Daoy (cell line): ENCODE data around the genes AP5S1 and CDS2.

- RAMPAGE, long total RNA, result no peak
Measured at GRCh38 chr20:3420162-3420858, 12.8 kb upstream of the DNAAF9 start.

GRCh38 chr20:3522953-3523497 lies 52.2 kb downstream of the ATRN start:
- RAMPAGE, long total RNA, result no peak

GRCh38 chr20:3649710-3650165 lies 13.5 kb downstream of the GFRA4 start:
- RAMPAGE, long total RNA, result no peak

GRCh38 chr20:3699203-3699569 lies 13.2 kb downstream of the SIGLEC1 start:
- RAMPAGE, long total RNA, result no peak

DNA sequence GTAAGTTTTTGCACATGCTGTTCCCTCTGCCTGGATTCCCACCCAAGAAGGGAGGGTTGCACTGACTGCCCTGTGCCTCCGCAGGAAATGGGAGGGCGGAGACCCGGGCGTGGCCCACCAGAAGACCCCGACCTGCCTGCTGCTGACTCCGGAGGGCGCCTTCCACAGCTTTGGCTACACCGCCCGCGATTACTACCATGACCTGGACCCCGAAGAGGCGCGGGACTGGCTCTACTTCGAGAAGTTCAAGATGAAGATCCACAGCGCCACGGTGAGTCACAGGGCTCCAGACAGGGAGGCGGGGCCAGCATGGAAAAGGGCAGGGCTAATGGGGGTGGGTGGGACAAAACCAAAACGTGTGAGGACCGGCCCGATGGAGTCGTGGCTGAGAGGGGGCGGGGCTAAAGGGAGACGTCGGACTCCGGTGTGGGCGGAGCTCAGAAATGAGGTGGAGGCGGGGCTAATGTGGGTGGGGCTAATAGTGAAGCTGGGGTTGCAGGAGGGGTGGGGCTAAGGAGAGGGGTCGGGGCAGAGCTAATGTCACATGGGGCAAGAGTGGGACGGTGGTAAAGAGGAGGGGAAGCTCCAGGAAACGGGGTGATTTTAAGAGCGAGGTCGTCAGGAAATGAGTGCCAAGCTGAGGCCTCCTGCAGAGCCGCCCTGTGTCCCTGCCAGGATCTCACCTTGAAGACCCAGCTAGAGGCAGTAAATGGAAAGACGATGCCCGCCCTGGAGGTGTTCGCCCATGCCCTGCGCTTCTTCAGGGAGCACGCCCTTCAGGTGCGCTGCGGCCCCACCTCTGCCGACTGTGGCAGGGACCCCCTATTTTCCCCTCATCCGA lies 12.6 kb downstream of the HSPA12B start:
- RAMPAGE, long total RNA, result no peak

DNA sequence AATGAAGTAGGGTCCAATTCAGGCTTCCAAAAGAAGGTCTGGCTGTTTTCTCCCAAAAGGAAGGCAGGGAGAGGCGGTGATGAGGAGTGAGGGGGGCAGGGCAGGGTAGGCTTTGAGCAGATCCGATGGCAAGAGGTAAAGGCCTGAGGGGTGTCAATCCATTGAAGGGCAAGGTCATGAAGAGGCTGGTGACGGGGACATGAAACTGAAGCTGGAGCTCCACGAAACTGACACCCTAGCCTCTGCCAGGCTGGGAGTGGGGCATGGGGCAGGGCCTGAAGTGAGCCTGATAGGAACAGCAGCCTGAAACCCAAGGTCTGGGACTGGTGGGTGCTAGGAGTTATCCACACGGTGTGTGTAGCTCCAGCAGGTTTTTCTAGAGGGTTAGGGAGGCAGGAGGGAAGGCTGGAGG lies 12.8 kb downstream of the ADISSP start:
- RAMPAGE, long total RNA, result no peak

DNA sequence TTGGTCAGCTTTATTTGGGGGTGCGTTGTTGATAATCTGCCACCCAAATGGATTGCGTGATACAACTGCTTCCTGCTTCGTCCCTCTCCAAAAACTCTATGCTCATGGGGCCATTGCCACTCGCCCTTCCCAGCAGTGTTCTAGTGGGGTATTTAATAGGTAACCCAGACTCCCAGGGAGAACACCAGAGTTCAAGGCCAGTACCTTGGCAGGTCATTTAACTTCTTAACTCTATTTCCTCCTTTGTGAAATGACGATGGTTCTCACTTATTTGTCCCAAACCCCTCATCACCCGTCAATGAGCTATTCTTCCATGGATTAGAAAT lies 467 bp upstream of the SPEF1 start:
- RAMPAGE, long total RNA, result no peak

DNA sequence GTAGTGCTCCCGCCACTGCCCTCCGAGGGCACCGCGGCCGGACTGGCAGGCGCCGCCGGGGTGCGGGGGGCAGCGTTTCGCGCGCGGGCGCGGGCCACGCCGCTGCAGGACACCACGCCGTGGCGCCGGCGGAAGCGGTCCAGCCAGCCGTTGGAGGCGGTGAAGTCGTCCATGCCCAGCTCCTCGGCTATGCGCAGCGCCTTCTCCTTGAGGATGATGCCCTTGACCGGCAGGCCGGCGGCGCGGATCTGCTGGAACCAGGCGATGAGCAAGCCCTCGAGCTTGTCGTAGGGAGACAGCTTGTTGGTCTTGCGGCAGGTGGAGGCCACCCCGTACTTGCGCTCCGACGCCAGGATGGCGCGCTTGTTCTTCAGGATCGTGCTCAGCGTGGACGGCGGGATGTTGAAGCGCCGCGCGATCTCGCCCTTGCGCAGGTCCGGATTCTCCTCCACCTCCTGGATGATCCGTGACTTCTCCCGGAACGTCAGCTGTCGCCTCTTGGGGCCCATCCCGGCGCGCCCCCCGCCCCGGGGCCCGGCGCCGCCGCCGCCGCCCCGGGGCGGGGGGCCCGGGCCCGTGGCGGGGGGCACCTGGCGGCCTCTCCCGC lies 462 bp downstream of the CENPB start:
- RAMPAGE, long total RNA, result no peak

- RAMPAGE, long total RNA, result no peak
Measured at GRCh38 chr20:3795441-3796011, 584 bp upstream of the CDC25B start.

- RAMPAGE, long total RNA, result no peak
Measured at GRCh38 chr20:3811400-3812350, 8.7 kb upstream of the AP5S1 start.

DNA sequence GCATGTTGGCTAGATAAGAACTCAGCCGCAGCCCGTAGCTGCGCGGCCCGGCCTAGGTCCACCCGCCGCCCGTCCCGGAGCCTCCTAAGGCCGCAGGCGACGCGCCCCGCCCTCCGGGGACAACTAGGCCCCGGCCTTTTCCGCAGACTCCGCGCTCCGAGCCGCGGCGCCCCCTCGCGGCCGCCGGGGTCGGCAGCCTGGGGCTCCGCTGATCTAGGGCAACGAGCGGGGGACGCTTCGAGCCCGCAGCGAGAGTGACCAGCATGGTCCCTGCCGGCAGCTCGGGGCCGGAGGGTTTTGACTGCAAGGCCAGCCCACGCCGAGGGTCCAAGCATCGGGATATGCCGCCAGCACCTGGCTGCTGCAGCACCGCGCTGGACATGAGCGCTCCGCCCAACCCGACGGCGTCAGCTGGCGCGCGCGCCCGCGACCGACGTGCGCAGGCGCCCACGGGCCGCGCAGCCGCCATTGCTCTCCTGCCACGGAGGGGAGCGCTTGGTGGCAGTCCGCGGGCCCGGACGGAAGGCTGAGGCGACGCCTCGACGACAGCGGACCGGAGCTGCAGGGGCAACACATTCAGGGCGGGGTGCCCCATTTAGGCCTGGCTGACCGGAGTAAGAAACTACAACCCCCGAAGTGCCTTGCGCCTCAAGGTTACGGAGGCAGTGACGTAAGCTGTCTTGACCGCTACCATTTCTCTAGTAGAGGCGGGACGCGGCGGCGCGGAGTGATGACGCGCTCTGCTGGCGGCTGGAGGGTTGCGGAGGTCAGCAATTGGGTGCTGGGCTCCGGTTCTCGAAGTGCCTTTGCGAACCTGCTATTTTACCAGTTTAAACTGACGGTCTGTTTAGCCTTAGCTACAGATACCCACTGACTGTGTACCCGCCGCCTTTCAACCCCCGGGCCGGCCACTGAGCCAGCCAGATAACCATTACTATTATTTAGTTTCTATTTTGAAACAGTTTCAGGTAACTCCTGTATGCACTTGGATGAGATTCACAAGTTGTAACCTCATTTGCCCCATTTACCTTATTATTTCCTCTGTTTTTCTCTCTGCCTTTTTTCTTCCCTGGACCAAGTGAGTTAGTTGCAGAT lies at the start of gene AP5S1:
Gene AP5S1, plus strand, starts transcription at position 459 of the 1,095 bp plus-strand sequence.
- RAMPAGE, long total RNA, result no peak

DNA sequence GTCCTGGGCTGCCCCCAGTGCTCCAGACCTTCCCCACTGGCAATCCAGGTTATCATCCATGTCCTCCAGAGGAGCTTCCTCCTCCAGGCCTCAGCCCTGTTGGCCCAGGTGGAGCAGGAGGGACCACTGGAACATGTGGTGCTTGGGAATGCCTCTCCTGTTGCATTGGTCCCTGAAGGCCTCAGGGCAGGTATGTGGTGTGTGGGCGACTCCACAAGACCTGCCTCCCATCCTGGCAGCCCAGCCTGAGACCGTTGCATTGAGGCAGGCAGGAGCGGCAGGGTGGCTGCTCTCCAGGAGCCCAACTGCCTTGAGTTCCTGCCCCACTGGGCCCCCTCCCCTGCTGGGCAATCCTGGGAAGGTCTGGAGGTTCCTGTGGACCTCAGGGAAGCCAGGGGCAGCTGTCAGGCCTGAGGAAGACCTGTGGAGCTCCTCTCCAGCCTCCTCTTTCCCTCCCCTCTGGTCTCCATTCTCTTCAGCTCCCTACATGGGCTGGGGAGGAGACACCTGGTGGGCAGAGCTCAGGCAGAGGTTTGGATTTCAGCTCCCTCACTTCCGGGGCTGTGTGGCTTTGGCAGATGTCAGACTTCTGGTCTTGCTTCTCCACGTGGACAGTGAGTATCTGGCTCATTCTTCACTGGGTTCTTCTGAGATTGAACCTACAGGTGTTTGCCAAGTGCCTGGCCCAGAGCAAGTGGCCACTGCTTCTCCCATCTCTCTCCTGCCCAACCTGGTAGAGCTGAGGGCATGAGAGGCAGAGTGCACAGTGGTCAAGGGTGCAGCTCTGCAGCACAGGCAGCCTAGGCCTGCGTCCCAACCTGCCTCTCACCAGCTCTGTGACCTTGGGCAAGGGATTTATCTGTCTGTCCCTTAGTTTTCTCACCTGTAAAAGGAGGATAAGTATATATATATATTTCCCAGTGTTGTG lies 20.0 kb downstream of the MAVS start:
- RAMPAGE, long total RNA, result no peak

- RAMPAGE, long total RNA, result no peak
Measured at GRCh38 chr20:3986123-3986671, 29.2 kb downstream of the RNF24 start.

DNA sequence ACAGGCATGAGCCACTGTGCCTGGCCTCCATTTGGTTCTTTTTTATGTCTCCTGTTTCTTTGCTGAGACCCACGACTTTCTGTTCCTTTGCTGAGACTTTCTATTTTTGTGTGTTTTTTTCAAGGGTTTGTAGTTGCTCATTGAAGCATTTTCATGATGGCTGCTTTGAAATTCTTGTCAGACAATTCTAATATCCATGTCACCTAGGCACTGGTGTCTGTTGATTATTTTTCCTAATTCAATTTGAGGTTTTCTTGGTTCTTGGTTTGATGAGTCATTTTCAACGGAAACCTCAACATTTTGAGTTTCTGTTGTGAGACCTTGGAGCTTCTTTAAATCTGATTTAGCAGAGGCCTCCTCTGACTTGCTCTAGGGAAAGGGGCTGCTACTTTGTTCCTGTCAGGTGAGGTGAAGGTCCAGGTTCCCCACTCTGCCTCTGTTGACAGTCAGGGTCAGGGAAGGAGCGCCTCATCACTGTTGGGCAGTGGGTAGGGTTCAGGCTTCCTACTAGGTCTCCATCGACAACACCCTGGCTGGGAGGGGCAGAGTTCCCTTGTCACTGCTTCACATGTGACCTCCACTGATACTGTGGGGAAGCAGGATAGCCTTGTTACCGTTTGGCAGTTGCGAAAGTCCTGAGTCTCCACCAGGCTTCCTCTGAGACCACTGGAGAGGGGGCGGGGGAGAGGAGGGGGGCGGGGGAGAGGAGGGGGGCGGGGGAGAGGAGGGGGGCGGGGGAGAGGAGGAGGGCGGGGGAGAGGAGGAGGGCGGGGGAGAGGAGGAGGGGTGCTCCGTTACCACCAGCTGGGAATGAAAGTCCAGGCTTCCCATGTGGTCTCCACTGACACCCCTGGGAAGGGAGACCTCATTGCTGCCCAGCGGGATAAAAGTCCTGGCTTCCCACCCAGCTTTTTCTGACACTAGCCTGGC lies 66.0 kb upstream of the SMOX start:
- RAMPAGE, long total RNA, result no peak

DNA sequence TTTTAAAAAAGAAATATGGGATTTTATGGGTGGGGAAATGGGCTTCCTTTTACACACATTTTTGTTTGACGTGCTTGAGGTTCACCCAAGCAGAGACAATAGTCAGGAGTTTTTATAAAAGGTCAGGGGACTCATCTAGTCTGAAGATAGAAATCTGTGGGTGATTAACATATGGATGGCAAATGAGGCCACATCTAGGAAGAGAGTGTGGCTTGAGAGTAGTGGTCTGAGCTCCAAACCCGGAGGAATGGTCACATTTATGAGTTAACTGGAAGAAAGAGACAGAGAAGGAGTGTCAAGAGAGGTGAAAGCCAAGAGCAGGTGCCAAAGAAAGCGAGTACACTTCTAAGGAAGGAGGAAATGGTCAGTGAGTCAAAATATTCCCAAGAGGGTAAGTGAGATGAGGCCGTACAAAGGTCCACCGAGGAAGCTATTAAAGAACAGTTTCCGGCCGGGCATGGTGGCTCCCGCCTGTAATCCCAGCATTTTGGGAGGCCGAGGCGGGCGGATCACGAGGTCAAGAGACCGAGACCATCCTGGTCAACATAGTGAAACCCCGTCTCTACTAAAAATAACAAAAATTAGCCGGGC lies 28.8 kb upstream of the SMOX start:
- RAMPAGE, long total RNA, result no peak

GRCh38 chr20:4153236-4153651 lies 4.6 kb downstream of the SMOX start:
- RAMPAGE, long total RNA, result no peak

DNA sequence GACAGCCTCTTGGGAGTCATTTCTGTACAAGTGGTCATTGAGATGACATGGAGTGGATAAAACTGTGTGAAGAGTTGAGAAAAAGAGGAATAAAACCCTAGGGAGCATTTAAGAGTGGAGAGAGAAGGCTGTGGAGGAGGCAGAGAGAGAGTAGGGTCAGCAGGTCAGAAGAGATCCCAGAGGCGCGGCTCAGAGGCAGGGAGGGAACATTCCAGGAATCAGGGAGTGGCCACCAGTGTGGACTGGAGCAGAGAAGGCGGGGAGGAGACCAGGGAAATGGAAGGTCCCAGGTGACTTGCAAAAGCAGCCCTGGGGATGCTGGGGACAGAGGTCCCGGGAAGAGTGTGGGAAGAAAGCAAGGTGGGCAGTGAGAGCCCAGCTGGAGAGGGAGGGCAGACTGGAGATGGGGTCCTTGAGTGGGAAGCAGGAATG lies 31.6 kb downstream of the ADRA1D start:
- RAMPAGE, long total RNA, result no peak

GRCh38 chr20:4919162-4919893 lies 82.0 kb downstream of the SLC23A2 start:
- RAMPAGE, long total RNA, result no peak

GRCh38 chr20:5126644-5127410 lies at the start of gene CDS2:
Gene CDS2, plus strand, starts transcription at chr20:5127008.
- RAMPAGE, long total RNA, result no peak

DNA sequence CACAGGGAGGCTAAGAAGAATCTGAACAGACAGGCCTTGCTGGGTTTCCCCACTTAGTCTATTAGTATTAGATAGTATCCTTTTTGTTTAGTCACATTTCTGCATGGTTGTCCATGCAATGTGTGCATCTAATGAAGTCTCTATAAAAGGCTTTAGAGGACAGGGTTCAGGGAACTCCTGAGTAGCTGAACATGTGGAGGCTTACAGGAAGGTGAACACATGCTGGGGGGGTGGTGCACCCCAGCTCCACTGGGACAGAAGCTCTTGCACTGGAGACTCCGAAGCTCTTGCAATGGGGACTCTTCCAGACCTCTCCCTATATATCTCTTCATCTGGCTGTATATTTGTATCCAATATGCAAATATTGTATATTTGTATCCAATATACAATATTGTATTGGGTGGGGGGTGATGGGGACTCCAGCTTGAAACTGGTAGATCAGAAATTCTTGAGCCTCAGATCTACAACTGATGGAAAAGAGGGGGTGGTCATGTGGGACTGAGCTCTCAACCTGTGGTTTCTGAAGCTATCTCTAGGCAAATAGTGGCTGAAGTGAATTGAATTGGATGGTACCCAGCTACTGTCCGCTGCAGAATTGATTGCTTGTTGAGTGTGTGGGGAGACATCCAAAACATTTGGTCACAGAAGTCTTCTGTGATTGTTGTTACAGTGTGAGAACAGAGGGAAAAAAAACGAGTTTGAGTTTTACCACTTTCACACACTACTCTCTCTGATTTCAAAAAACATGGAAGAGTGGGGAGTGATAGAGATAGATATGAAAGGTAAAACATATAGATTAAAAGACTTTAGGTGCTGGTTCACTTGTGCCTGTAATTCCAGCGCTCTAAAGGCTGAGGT lies 14.6 kb downstream of the CDS2 start:
- RAMPAGE, long total RNA, result no peak